Mucosa of descending colon (tissue), 1 donor: ENCODE results near the genes THRB and NEK10.

DNA sequence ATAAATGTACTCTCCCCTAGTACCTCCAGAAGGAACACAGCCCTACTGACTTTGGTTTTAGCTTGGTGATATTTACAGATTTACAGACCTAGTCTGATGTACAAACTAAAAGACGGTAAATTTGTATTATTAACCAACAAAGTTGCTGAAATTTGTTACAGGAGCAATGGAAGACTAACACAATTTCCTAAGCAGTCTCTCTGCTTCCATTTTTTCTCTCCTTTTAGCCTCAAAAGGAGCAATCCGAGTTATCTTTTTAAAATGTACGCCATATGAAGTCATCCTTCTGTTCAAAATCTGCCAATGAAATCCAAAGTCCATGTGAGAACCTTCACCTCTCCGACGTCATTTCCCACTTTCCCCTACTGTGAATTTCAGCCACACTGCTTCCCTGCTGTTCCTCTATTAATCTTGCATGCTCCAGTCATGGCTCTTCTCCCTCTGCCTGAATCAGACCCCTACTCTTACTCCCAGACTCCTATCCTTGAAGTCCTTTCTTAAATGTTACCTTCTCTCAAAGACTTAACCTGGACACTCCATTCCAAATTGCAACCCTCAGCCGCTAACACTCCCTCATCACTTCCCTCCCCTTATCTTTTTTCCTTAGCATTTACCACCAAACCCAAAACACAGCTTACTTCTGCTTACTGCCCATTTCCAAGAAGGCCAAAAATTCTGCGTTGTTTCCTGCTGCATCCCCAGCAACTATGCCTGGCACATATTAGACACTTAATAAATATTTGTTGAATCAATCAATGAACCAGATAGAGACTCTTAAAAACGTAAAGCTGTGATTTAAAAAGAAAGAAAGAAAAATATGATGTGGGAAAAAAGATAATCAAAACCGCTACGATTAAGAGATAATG is 1.2 kb downstream of the NKIRAS1 start:
- PRO-cap: no peak

GRCh38 chr3:24018701-24019152 is 73.6 kb downstream of the NR1D2 start:
- PRO-cap: no peak

GRCh38 chr3:24494560-24495370 is at the start of gene THRB:
TSS of gene THRB (minus strand) at chr3:24494850.
- PRO-cap: bidirectional peak, plus-strand start at chr3:24494906, minus-strand start at chr3:24494969; bidirectional peak, plus-strand start at chr3:24495126, minus-strand start at chr3:24495029

DNA sequence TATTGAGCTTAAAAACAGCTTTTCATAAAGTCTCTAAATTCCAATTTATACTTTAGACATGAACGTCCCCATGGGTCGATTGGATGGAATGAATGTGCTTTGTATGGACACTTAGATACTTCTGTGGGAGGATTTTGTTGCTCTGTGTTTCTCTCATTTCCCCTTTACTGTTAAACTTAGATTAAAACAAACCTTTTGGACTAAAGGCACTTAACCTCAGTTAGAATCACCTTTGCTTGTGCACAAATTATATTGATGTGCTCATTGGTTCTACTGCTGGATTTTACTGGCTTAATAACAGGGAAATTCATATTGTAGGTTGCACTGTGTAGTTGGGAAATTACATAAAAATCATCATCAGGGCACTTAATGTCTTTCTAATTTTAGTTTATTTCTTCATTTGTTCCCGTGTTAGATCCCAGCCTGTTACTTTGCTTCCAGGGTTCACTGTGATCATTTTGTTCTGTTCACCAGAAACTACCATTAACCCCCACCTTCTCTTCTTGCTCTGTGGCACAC is 80.2 kb downstream of the RARB start:
- PRO-cap: no peak

GRCh38 chr3:25618351-25618884 is 46.3 kb downstream of the TOP2B start:
- PRO-cap: no peak

DNA sequence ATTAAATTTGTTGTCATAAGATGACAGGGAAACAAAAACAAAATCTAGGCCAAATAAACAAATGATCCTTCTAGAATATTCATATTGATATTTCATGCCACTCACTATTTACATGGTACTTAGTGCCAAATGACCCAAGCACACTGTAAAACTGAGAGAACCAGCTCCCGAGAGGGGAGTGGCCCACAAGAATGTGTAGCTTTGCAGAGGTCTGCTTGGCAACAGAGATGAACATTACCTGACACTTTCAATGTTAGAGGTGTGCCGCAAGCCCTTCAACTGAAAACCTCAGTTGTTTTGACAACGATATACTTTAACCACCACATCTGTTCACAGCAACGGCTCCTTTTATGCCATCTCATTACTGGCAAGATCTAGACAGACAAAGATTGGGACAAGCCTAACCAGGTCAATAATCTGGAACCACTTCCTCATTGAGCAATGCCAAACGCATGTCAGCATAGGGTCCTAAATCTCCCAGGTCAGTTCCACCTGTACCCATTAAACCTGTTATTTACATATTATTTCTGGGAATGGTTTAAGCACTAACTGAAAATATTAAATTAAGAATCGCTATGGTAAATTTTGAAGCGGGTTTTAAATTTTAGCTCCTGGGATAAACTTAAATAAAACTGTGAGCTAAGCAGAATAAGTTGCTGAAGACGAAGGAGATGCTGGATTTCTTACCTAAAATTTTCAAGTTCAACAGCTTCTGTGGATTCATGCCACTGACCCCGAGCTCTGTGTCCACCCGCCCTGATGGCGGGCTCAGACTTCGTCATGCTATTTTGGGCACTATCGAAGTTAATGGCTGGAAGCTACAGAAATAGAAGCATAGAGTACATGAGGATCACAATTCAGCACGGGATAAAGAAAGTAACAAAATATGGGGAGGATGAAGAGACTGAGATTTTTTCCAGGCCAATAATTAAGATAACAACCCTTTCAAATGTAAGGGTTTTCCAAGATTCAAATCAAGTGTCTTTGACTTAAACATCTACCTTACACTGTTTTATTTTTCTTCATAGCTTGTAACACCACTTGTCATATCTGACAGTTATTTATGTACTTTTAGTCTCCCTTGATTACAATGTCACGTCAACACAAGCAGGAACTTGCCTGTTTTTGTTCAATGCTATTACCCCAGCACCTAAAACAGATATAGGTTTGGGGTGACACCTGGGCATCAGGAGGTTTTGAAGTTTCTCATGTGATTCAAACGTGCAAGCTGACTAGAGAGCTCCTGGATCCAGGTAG is 23.4 kb downstream of the NEK10 start:
- PRO-cap: no peak

- PRO-cap: unidirectional peak, minus-strand start at chr3:27360563
Observed at GRCh38 chr3:27359967-27361099, 8.8 kb downstream of the NEK10 start.

- PRO-cap: no peak
Observed at GRCh38 chr3:27368873-27369842, at the start of gene NEK10. TSS of gene NEK10 (minus strand) at chr3:27369383.

- PRO-cap: no peak
Observed at GRCh38 chr3:27407624-27408818, 38.8 kb upstream of the NEK10 start.

- PRO-cap: no peak
Observed at GRCh38 chr3:27533591-27534302, 49.6 kb upstream of the SLC4A7 start.

DNA sequence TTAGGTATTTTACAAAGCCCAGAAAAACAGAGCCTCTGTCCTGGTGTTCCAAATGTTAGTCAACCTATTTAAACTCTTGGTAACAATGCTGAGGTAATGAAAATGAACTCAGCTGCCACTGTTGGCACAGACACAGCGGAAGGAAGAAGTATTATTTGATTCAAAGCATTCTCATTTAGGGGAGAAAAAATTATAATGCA is 51.2 kb upstream of the SLC4A7 start:
- PRO-cap: no peak

GRCh38 chr3:27585334-27585813 is 101.2 kb upstream of the SLC4A7 start:
- PRO-cap: no peak

DNA sequence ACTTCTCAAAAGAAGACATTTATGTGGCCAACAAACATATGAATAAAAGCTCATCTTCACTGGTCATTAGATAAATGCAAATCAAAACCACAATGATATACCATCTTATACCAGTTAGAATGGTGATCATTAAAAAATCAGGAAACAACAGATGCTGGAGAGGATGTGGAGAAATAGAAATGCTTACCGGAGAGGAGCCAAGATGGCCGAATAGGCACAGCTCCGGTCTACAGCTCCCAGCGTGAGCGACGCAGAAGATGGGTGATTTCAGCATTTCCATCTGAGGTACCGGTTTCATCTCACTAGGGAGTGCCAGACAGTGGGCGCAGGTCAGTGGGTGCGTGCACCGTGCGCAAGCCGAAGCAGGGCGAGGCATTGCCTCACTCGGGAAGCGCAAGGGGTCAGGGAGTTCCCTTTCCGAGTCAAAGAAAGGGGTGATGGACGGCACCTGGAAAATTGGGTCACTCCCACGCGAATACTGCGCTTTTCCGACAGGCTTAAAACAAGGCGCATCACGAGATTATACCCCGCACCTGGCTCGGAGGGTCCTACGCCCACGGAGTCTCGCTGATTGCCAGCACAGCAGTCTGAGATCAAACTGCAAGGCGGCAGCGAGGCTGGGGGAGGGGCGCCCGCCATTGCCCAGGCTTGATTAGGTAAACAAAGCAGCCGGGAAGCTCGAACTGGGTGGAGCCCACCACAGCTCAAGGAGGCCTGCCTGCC is 182.2 kb upstream of the CMC1 start:
- PRO-cap: no peak

- PRO-cap: no peak
Observed at GRCh38 chr3:28291648-28291922, 50.2 kb downstream of the CMC1 start.

GRCh38 chr3:28777555-28778162 is 429.0 kb upstream of the AZI2 start:
- PRO-cap: no peak

- PRO-cap: no peak
Observed at GRCh38 chr3:29286228-29287343, 5.7 kb downstream of the RBMS3 start.

DNA sequence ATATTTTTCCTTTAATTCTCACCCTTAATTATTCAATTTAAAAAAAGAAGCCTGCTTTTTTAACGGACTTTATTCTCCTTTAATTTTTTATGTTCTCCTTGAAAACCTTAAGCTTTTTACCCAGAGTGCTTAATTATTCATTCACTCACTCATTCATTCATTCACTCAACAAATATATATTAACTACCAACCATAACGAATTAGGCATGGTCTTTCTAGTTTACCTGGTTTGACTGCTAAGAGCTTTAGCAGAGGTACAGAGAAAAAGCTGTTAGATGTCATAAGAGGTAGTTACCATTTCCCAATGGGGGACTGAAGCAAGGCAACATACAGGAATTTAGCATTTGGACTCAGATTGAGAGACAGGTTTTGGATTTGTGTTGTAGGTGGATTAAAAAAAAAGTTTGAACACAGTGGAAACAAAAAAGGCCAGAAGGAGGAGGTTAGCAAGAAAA is 634.9 kb upstream of the TGFBR2 start:
- PRO-cap: no peak

DNA sequence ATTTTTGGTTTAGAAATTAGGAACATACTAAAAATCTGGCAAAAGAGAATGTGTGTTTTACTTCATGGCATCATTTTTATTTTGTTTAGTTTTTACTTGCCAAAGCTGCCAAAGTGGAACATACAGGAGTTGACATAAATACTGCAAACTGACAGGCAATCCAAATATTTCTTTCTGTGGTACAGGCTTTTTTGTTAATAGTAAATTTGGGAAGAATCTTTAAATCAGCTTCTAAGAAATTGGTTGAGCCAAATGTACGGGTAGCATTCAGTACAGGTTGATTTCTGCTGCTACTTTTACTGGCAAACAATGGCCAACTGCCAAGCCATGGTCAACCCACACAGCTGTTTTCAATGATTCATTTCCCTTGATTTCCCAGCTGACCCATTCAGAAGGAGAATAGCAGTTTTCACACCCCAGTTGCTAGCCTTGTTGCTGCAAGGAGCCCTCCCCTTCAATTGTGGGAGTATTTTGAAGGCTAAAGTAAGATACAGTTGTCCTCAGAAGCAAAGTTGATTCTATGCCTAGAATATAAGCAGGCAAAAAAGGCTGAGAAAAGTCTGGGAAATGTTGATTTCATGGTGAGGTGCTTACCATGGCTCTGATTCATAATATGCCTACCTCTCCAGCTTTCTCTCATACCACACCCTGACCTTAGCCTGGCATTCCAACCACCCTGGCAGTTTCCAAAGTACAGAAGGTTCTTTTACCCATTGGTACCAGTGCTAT is 320.4 kb upstream of the TGFBR2 start:
- PRO-cap: no peak

DNA sequence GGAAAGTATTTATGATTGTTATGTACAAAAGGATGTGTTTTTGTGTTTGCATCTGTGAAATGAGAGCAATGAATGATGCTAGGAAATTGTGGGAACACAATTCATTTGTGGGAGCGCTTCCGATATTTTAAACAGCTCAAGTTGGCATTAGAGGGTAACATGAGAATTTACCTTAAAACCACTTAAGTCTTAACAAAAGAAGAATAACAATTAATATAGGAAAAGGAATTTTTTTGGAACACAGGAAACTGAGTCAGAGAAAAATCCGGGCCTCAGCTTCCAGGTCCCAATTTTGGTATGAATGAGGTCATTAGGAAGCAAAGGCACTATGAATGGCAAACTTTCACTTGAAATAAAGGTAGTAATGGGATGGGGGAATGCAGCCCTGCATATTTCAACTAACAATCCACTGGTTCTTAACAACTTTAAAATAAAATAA is 263.0 kb upstream of the TGFBR2 start:
- PRO-cap: no peak

DNA sequence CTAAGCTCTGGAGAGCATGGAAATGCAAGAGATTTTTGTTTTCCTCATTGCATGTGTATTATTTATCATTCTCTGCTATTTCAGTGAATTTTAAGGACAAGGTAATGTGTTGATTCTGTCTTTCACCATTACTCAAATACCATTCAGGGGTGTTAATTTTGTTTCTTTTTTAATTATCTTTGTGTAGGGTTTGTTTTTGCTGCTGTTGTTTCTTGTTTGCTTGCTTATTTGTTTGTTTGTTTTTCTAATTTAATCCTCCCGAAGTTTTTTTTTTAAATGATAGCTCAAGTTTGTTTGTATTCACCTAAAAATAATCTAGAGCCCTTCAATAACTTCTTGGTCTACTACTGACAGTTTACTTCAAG is 131.7 kb upstream of the TGFBR2 start:
- PRO-cap: unidirectional peak, minus-strand start at position 274 of the sequence